GM19239 (cell line): Measurements from ENCODE around the gene FOXQ1.

DNA sequence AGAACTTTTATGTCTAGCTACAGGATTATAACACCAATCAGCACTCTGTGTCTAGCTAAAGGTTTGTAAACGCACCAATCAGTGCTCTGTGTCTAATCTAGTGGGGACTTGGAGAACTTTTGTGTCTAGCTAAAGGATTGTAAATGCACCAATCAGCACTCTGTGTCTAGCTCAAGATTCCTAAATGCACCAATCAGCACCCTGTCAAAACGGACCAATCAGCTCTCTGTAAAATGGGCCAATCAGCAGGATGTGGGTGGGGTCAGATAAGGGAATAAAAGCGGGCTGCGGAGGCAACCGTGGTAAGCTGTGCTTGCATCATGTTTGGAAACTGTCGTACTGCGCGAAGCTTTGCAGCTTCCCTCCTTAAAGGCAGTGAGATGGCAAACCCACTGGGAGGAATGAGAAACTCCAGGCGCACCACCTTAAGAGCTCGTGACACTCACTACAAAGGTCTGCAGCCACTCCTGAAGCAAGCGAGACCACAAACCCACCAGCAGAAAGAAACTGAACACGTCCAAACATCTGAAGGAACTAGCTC is 112.1 kb upstream of the DUSP22 start:
- RRBS, result no CpG with 5 or more reads among the region's 12 CpGs

GRCh38 chr6:186554-187030 is 105.7 kb upstream of the DUSP22 start:
- RRBS, result no CpG with 5 or more reads among the region's 7 CpGs

DNA sequence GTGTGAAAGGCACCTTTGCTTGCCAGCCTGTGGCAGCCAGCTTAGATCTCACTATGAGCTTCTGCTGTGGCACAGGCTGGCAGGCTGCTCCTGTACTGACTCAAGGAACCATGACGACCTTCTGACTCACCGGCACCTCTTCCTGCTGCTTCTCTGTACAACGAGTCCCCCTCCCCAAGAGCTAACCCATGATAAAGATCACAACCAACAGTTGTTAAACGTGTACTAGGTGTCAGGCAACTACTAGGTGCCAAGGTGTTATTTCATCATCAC is 76.7 kb upstream of the DUSP22 start:
- RRBS, result no CpG with 5 or more reads among the region's 4 CpGs

- RRBS, result no CpG with 5 or more reads among the region's 27 CpGs
These were observed 534 bp upstream of the IRF4 start for GRCh38 chr6:390969-391467.

DNA sequence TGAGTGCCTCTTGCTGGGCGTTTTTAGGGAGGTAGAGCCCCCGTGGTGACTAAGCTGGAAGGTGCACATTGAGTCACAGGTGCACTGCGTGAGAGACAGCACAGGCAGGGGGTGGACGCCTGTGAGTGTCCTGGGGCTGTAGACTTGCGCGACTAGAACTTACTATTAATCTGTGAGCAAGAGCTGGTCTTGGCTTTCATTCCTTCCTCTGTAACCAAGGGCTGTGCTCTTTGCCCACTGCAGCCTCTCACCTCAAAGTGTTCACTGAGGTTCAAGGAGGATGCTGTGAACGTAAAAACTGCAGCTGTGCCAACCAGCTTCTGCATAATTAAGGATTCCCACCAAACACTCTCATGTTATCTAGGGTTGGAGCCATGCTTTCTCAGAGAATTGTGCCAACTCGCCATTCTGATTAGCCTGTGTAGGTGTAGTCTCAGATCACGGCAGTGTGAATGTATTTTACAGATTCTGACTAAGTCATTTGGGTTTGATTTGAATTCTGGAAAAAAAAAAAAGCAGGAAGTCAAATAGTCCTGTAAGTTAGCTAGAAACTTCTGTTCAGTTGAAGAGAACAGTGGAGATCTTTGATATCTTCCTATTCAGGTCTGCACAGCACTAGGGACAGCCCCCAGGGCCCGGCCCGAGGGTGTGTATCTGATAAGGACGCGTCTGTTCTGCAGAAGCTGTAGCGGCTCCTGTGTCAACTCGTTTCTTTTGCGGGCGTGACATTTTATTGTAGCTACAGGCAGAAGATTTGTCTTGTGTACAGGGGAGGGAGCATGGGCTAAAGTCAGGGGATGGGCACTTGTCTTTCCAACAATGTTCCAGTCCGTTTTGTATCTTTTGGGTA is 12.1 kb downstream of the IRF4 start:
- RRBS, result no CpG with 5 or more reads among the region's 18 CpGs

DNA sequence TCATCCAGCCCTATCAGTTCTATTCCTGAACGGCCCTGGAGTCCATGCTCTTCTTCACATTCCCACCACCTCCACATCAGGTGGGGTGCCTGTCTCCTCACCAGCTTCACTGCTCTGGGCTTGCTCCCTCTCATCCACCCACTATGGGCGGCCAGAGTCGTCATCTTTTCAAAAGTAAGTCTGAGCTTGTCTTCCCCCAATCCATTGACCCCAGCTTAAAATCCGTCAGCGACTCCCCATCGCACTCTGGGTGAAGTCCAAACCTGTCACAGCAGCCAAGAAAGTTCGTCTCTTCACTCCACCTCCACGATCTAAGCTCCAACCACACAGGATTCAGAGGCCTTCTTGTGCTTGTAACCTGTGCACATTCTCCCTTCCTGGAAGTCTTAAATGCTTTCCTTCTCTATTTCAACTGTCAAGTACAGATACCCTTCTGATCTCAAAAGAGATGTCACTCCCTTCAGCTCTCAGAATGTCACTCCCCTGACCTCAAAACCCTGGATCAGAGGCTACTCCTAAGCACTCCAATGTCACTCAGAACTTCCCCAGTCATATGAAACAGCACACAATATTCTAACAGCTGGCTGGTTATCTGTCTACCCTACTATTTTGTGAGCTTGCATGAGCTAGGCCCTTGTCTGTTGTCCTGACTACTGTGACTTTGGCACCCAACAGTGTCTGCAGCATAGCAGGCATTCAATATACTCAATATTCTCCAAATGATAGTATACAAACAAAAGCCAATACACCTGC is 65.7 kb downstream of the HUS1B start:
- RRBS, result no CpG with 5 or more reads among the region's 8 CpGs

- RRBS, result no CpG with 5 or more reads among the region's 7 CpGs
These were observed 23.2 kb upstream of the EXOC2 start for GRCh38 chr6:716197-716423.

DNA sequence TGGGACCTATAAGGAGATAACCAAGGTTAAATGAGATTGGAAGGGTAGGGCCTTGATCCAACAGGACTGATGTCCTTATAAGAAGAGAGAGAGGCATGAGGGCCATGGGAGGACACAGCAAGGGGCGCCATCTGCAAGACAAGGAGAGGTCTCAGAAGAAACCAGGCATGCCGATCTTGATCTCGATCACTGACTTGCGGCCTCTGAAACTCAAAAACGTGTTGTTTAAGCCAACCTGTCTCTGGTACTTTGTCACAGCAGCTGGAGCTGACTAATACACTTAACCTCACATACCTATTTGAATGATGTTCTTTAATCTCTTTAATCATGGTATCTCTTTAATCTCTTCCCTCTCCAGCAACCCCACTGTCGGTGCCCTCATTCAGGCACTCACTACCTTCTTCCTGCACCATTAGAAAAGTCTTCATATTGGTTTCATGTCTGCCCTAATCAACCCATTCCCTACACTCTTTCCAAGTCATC is 26.5 kb upstream of the EXOC2 start:
- RRBS, result no CpG with 5 or more reads among the region's 6 CpGs

DNA sequence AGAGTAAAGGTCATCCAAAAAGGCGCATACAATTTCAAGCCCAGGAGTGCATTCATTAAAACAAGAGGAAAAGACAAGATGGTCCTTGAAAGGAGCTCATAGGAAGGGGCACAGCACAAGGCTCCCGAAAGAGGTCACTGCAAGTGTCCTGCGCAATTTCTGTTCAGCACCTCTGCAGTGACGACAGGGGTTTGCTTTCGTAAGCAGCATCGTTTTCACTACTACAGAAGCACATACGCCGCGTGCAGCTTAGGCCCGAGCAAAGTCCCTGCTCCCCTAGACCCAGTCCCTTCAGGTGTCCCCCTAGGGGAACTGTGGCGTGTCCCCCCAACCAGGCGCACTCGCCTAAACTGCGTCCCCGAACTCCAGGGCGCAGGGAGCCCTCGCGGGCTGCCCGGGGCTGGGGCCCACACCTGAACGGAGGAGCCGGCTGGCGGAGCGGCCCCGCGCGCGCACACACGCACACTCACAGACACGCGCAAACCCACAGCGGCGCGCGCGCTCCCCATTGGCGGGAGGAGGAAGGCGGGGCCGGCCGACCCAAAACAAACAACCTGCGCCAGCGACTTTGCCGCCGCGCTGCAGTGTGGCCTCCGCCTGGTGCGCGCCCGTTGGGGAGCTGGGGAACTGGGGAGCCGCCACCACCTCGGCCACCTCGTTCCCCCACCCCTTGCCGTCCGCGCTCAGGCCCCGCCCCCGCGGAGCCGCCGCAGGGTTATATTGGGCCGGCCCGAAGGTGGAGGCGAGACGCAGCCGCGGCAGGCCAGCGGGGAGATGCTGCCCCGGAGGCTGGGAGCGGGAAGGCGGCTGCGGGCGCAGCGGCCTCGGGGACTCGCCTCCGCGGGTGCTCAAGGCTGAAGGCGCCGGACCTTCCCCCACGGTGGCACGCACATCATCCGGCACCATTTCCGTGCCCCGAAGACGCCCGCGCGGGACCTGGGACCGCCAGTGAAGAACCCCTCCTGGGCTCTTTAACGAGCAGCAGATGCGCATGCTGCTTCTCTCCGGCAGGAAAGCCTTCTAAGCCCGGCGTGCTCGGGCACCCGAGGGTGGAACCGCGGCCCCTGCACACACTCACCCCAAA is at the start of gene FOXQ1:
Gene FOXQ1 (plus strand): TSS at position 745 of the 1,084 bp plus-strand sequence.
- RRBS, result 10% methylated on average over 27 of the region's 97 CpGs

DNA sequence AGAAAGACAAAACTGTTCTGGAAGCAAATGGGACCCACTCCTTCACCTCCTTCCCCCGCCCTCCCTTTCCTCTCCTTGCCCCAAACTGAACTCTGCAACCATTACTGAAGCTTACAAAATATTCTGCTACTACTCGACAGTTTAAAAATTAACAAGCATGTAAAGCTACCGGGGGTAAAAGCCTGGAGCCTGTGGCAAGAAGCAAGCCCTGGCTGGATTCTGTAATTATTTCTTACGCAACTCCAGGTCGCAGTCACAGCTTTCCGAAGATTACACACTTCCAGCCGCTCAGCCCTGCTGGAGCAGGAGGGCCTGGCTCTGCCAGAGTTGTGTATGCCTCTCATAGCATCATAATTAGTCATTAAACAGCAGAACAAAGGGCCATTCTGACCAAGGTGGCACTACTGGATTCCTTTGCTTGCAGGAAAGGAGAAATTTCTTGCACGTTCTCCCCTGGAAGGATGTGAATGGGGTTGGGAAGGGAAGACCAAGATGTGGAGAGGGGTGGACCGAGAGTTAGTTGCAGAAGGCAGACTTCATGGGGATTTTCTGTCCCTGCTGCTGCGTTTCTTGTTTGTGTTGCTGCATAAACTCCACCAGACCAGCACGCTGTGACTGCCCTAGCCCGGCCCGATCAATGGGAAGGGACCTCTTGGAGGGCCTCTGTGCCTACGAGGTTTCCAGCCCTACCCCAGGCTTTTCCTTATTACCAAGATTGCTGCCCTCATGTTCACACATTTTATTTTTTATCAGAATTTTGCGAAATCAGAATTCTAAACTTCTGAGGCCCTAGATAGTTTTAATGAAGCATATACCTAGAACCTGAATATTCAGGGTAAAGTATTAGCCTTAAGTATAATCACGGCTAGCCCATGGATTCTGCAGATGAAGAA is 23.7 kb downstream of the FOXQ1 start:
- RRBS, result no CpG with 5 or more reads among the region's 16 CpGs

DNA sequence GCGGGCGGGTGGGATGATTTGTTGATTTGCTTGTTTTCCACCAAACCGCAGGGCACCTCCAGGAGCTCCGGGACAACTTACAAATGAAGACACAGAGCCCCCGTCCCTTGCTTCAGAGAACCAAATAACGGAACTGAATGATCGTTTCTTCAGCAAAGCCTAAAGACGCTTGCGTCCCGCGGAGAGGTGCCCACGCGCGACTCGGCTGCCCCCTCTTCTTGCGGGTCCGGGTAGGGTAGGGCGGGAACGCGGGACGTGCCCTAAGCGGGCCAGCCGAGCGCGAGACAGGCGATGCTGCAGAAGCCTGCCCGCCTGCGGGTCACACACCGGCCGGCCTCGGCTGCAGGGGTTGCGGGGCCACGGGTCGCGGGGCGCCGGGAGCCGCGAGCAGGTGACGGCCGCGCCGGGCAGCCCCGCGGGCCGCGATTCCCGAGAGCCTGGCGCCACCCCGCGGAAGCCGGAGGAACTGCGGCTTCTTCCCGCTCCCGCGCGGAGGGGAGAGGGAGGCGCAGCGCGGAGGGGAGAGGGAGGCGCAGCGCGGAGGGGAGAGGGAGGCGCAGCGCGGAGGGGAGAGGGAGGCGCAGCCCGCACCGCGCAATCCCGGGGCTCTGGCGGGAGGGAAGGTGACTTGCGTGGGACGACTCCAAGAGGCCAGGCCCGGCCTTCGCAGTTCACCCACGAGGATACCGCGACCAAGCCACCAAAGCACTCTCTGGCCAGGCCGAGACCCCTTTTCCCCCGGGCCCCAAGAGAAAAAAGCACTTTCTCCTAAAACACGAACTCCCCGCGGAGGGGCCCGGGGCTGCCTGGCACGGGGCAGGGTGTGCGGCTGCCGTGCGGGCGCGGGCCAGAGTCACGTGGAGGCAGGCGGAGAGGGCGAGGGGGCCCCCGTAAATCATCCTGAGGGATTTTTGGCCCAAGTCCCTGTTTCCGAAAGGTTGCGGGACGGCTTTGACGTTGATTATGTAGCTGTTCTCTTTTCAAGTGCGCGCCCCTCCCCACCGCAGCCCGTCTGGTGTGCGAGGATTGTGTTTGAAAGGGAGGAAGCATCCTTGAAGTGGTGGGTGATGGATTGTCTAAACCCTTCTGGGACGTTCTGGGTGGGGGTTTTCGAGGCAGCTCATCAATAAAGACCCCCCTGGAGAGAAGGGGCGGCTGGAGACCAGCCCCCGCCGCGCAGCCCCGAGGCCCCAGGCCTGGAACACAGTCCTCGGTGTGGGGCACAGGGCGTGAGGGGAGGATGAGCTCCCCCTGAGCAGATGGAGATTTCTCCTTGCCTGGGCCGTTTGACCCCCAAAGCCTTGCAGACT is 7.4 kb upstream of the FOXF2 start:
- RRBS, result 3% methylated on average over 39 of the region's 114 CpGs

DNA sequence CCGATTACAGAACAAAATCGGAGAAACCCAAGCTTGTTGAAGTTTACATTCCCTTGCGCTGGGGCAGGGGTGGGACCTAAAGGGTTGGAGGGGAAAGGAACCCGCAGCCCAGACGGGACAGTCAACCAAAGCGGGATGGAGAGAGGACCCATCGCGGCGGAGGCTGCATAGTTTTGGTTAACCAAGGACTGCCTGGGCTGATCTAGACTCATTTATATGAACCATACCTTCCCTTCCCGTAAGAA is 3.7 kb upstream of the FOXF2 start:
- RRBS, result no CpG with 5 or more reads among the region's 10 CpGs

GRCh38 chr6:1391378-1392002 is 2.1 kb downstream of the FOXF2 start:
- RRBS, result no CpG with 5 or more reads among the region's 8 CpGs

DNA sequence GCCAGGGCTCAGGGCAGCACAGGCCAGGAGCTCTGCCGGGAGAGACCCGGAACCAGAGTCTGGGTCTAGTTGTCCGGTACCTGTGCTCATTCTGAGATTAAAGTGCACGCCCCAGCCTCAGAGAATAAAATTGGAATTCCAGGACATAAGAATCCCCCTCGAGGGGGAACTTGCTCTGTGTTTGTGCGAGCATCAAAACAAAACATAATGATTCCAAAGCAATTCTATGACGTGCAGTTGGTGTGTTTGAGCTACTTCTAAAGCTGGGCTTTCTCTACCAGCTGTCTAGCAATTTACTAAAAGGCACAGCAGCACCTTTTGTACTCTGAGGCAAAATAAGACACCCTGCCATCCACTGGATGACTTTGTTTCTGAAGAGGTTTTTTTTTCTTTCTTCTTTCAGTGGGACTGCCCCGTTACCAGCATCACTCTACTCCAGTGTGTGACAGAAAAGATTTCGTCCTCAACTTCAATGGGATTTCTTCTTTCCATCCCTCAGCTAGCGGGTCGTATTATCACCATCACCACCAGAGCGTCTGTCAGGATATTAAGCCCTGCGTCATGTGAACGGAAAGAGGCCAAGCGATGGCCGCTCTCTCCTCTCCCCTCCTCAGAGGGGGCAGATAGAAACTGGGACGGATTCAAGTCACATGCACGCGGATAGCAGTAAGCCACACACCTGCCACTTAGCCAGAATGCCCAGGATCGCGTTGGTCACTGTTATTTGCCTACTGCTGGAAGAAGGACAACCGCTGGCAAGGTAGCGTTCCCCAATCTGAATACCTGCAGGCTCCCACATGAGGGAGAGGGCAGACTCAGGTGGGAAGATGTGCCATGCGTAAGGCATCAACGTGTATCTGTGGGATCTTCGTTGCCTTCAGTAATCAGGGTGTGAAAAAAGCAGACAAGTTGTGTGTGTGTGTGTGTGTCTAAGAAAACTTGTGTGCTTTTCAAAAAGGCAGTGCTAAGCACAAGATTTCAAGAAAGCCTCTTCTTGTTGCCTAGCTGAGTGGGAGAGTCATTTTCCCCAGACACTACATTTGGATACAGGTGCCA is 5.2 kb downstream of the FOXF2 start:
- RRBS, result no CpG with 5 or more reads among the region's 26 CpGs

DNA sequence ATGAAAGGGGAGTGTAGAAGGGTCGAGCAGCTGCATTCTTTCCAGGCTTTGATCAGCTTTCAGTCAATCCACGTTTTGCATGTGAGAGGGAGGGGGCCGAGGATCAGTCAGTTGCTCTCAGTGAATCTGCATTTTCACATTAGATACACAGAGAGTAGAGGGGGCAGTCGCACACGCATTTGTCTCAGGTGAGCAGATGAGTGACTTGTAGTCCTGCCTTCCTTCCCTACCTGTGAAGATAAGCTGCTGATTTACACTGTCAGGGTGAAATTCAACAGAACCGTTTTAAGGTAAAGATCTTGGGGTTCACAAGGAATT is 78.8 kb downstream of the FOXF2 start:
- RRBS, result no CpG with 5 or more reads among the region's 6 CpGs

DNA sequence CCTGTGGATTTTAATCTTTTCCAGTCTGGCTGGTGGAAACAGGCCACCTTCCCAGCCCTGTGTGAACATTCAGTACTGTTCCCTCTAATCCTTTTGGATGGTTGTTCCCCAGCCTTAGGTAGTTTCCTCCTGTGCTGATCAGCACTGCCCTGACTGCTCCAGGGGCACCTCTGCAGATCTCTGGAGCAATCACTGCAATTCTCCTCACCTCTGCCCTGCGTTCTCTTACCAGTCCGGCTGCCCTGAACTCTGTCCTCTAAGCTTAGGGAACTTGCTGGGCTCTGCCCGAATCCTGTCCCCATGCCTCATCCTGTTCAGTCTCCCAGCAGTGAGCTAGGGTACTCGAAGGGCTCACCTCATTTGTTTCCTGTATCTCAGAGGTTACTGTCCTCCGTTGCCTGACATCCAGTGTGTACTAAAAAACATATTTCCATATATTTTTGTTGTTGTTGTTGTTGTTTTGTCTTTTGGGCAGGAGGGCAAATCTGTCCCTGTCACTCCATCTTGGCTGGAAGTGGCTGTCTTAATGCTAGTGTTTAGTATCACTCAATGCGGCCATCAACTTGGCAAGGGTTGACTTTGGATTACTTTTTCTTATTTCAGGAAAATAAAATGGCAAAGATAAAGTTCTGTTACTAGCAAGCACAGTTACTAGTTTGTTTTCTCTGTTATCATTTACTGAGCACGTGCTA is 83.6 kb downstream of the FOXC1 start:
- RRBS, result no CpG with 5 or more reads among the region's 7 CpGs

DNA sequence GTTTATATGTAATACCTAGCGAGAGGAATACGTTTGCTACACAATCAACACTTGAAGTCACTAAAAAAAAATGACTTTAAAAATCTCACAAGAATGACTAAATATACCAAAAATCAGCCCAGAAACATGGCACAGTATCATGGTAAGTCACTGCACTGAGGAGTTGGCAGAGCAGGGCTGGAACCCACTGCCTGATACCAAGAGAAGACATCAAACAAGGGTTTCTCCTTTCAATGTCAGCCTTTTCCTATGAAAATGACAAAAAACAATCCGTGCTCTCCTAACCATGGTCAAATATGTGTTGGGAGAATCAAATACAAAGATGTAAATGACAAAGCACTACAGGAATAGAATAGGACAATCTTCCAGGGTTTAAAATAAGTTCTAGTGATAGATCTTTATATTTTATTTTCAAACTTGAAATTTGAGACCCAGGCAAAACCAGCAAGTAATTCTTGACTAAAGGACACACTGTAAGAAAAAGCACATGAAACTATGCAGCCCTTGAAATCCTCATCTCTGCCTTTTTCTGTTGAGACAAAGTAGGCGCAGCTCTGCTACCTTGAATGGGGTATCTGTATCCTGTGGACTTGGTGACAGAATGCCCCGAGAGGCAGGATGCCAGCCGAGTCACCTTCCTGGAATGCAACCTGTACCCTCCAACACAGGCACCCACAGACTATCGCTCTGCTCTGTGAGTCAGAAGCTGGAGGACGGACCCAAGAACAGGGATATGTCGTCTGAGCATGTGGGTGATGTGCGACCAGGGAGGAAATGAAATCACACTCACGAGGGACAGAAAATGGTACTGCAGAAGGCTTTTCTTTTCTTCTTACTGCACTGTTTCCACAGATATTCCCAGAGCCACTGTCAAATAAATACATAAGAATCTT is 307.7 kb downstream of the FOXC1 start:
- RRBS, result no CpG with 5 or more reads among the region's 11 CpGs

DNA sequence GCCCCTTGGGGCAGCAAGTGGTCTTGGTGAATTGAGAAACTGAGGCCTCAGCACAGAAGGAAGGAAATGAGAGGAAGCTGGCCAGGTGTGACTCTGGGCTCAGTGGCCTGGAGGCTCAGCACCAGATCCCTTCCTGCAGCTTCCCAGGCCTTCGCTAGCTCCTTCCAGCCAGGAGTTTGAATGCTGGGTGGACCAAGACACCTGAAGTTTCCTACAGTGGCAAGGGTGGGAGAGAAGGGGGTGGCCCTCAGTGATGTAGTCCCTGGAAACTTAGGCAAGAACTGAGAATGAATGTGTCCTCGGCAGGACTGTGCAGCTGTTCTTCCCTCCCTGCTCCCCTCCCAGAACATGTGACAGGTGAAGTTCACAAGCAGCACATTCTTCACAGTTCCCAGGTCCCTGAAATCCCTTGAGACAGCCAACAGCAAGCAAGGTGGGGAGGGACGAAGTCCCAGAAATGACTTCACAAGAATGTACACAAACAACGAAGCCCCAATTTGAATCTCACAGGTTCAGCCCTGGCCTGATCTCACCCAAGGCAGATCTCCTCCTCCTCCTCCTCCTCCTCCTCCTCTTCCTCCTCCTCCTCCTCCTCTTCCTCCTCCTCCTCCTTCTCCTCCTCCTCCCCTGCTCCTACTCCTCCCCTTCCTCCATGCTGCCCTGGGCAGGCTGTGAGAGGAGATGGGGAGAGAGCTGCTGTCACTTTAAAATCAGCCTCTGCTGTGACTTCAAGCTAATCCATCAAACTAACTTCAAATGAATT is 32.3 kb downstream of the WRNIP1 start:
- RRBS, result no CpG with 5 or more reads among the region's 4 CpGs

GRCh38 chr6:2817844-2818293 is 23.8 kb downstream of the SERPINB1 start:
- RRBS, result no CpG with 5 or more reads among the region's 3 CpGs

- RRBS, result no CpG with 5 or more reads among the region's 3 CpGs
These were observed 3.3 kb downstream of the SERPINB1 start for GRCh38 chr6:2838502-2838701.